Bronchial epithelial cell (primary cell): Measurements from ENCODE around the genes MCHR1, RBX1 and CHADL.

DNA sequence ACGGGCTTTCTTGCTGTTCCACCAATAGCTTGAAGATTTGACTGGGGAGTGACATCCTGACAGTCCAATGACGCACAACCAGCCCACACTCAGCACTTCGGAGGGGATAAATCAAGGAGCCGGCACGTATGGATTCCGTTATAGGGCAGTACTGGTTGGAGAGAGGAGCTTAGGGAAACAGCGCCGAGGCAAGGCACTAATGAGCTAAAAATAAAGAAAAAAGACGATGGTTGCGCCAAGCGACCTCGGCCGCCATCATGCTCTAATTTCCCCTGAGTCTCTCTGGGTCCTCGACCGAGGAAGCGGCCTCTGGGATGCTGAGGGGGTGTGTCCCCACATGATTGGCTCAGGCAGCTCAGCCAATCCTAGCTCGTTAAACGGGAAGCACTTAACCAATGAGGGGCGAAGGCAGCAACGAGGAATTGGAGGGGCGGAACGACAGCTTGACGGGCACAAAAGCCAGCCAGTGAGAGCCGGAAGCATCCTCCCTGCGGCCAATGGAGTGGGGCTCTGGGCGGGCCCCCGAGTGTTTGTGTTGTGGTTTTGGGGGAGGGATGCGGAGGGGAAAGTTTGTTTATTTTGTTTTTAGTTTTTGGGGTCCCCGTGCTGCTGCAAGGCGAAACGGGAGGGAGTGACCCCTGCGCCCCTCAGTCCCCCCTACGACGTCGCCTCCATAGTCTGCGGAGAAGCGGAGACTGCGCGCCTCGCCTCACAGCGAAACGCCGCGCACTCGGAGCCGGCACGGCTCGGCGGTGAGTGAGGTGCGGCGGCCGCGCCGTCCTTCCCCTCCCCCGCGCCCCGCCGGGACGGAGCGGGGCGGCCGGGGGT lies 49.7 kb downstream of the FAM83F start:
- RRBS, 2 experiments, result 1 to 2% methylated on average over 13 of the region's 62 CpGs

GRCh38 chr22:40076640-40077025 lies 81.9 kb downstream of the FAM83F start:
- RRBS, 2 experiments, result no CpG with 5 or more reads among the region's 1 CpG

- RRBS, 2 experiments, result no CpG with 5 or more reads among the region's 9 CpGs
These were observed 2.1 kb upstream of the TNRC6B start for GRCh38 chr22:40175460-40176205.

GRCh38 chr22:40178165-40178963 lies 639 bp downstream of the TNRC6B start:
- RRBS, 2 experiments, result no CpG with 5 or more reads among the region's 18 CpGs

DNA sequence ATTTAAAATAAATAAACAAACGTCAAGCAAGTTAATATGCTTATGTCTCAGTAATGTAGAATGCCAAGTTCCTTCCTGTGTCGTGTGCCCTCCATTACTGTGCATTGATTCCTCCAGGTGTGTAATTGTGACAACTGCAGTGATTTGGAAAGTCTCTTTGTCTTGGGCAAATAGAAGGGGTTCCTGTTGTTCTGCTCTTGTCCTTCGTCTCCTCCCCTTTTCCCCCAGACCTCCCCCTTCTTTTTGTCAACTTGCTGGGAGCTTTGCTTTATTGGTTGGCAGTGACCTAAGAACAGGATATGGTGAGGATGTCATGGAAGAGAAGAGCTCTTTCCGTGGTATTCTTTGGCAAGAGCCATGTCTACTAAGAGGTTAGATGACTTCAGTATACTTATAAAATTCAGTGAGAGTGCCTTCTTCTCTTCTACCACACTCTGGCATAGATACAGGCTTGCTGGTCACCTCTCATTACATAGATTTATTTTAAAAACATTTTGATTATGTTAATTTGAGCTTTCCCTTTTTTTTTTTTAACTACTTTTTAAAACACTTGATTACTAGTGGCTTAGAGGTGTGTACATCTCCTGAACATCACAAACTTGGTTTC lies 18.9 kb upstream of the ADSL start:
- RRBS, 2 experiments, result no CpG with 5 or more reads among the region's 4 CpGs

DNA sequence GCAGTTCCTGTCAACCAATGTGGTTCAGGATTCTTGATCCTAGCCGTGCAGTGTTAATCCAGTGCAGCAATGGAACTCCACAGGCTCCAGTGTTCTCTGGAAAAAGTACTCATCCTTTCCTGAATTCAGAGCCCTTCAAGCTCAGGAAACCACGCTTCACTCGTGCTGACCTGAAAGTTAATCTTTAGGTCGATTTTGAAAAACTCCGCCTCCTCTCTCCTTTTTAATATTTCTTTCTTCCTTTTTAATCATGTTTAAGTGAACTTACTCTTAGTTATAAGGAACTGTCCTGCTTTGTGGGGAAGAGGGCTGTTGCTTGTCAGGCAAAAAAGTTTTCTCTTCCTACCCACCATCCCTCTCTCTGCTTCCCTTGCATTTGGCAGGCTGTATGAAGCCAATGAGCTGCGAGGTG lies 14.3 kb upstream of the ADSL start:
- RRBS, 2 experiments, result no CpG with 5 or more reads among the region's 6 CpGs

DNA sequence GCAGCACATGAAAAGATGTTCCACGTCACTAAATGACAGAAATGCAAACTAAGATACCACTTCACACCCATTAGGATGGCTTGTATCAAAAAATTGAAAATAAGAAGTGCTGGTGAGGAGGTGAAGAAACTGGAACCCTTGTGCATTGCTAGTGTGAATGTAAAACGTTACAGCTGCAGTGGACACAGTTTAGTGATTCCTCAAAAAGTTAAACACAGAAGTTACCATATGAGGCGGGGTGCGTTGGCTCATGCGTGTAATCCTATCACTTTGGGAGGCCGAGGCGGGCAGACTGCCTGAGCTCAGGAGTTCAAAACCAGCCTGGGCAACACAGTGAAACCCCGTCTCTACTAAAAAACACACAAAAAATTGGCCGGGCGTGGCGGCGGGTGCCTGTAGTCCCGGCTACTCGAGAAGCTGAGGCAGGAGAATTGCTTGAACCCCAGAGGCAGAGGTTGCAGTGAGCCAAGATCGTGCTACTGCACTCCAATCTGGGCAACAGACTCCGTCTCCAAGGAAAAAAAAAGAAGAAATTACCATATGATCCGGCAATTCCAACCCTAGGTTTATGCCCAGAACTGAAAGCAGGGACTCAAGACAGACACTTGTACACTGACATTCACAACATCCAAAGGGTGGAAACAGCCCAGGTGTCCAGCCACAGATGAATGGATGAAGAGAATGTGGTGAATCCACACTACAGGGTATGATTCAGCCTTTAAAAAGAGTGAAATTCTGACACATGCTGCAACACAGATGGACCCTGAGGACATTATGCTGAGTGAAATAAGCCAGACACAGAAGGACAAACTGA lies 43.6 kb downstream of the SGSM3 start:
- RRBS, 2 experiments, result no CpG with 5 or more reads among the region's 17 CpGs

DNA sequence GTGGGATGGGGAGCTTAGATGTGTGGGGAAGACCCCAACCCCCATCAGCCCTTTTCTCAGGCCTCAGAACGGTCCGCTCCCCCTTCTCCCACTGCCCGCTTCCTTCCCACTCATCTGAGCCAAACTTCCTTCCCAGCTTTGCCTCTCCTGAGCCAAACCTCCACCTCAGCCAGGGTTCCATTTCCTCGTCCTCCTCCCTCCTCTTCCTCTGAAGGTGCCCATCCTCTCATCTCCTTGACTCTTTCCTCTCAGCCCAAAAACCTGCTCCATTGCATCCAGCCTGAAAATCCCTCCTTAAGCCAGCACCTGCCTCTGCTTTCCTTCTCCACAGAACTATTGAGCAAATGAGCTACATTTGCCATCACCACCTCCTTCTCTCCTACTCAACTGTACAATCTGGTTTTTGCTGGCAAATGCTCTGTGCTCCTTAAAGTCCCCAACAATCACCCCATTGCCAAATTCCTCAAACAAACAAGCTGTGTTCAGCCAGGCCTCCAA lies 55.8 kb downstream of the SGSM3 start:
- RRBS, 2 experiments, result no CpG with 5 or more reads among the region's 4 CpGs

DNA sequence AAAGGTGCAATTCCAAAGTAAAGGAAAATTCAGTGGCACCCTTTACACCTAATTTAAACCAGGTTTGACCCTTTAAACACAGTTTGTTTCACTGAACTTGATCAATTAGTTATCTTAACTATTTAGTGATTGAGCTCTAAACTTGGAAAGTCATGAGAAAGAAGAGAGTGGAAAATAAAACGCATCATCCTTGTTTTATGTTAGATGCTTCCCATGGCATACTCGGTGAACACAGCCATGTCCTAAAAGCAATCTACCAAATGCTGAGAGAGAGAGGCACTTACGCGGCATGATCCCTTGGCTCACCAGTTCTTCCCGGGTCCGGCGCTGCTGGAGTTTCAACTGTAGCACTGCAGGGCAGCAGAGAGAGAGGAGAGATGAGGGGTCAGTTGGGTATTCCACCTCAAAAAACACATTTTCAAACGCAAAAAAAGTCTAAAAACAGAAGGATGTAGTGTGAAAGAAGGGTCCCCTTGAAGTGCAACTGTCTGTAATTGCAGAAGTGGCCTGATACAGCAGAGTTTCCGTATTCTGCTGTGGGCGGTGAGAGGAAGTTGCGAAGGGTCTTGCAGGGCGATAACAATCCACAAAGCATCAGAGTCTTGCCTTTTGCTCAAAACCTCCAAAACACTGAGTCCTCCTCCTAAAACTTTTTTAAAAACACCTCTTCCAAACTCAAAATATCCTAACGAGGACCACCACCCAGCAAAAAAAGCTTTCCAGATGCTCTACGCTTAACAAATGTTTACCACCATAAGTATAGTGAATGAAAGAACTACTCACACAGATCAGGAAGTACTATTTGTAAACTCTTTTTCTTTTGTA lies 92.8 kb downstream of the SGSM3 start:
- RRBS, 2 experiments, result no CpG with 5 or more reads among the region's 14 CpGs

DNA sequence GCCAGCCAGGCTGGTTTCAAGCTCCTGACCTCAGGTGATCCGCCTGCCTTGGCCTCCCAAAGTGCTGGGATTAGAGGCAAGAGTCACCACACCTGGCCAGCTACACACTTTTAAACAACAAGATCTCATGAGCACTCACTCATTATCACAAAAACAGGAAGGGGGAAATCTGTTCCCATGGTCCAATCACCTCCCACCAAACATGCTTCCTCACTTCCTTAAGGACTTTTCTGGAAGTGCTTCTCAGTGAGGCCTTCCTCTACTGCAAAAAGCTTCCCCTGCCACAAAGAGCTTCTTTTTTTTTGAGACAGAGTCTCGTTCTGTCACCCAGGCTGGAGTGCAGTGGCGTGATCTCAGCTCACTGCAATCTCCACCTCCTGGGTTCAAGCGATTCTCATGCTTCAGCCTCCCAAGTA lies 3.1 kb upstream of the MCHR1 start:
- RRBS, 2 experiments, result no CpG with 5 or more reads among the region's 4 CpGs

GRCh38 chr22:40679110-40679980 lies at the start of gene MCHR1:
MCHR1 (plus strand) TSS chr22:40679484.
- RRBS, 2 experiments, result 6 to 21% methylated on average over 6 of the region's 25 CpGs

DNA sequence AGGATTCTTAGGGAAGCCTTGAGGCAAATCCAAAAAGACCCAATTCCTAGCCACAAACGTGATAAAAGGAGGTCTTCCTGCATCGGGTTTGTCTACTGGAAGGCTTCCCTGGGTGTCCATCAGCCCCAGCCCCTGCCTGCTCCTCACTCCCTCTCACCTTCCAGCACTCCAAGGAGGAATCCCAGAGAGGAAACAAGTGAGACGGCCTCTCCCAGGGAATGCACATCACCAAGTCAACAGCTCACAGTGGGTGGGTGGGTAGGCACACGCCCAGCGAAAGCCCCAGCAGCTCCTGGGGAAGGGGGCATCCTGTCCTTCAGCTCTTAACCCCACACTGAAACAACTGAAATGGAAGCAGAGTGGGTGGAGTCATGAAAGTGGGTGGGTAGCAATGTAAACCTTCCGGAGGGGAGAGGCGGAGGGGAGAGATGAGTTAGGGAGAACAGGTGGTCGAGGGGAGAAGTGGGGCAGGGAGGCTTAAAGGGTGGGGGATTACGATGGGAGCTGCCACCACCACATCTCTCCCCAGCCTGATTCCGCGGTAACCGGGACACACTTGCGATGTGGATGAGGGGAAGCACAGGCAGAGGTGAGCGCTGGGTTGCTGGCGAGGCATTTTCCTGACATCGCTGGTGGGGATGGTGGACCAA lies 5.4 kb downstream of the MCHR1 start:
- RRBS, 2 experiments, result no CpG with 5 or more reads among the region's 16 CpGs

- RRBS, 2 experiments, result no CpG with 5 or more reads among the region's 27 CpGs
These were observed at the start of gene RBX1 for GRCh38 chr22:40951262-40951520. RBX1 (plus strand) TSS chr22:40951378.

GRCh38 chr22:41003110-41003590 lies 52.0 kb downstream of the RBX1 start:
- RRBS, 2 experiments, result no CpG with 5 or more reads among the region's 9 CpGs

DNA sequence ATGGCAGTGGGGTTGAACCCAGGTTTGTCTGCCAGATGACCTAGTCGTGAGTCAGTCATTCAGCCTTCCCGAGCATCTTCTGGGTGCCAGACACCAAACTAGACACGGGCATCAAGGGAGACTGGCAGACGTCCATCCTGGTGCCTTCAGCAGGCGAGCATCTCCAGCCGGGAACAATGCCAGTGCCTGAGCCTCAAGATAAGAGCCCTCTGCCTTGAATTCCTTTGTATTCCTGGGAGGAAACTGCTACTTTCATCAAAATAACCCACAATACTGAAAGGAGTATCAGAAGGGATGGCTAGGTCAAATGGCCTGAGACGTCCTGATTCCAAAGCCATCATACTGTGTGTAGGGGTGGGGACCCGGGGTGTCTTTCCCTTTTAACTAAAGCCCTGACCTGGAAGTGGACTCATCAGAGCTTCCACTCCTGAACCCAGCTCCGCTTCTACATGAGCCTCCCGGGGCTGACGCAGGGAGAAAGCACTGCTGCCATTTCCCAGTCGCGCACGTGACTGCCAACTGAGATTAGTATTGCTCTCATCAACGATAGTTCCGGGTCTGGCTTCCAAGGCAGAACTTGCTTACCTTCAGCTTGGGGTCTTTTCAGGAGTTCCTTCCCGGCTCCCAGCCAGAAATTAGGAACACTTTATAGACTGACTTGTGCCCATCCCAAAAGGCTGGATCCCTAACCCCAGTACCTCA lies 8.2 kb downstream of the CHADL start:
- RRBS, 2 experiments, result 85 to 87% methylated on average over 7 of the region's 17 CpGs

GRCh38 chr22:41240726-41241441 lies at the start of gene CHADL:
CHADL (minus strand) TSS chr22:41240931.
- RRBS, 2 experiments, result 38 to 51% methylated on average over 3 of the region's 20 CpGs

- RRBS, 2 experiments, result no CpG with 5 or more reads among the region's 5 CpGs
These were observed 37.3 kb upstream of the TEF start for GRCh38 chr22:41344463-41344872.

GRCh38 chr22:41396928-41397672 lies 15.4 kb downstream of the TEF start:
- RRBS, 2 experiments, result 88 to 92% methylated on average over 3 of the region's 19 CpGs

GRCh38 chr22:41468046-41468566 lies 386 bp downstream of the PHF5A start:
- RRBS, 2 experiments, result no CpG with 5 or more reads among the region's 19 CpGs

- RRBS, 2 experiments, result no CpG with 5 or more reads among the region's 3 CpGs
These were observed 2.4 kb downstream of the ACO2 start for GRCh38 chr22:41471383-41471694.